Keratinocyte (primary cell): ENCODE measurements around the gene ATP11A.

GRCh38 chr13:112689650-112690299 lies at the start of gene ATP11A:
Gene ATP11A (plus strand): TSS chr13:112690038.
CAGE:
- cytosol, long polyA minus RNA: no peak
- cytosol, long polyA plus RNA: no peak
- long polyA plus RNA: no peak
- nucleus, long polyA minus RNA: start-site peak on the plus strand at chr13:112689976-112690234, 15 reads
- nucleus, long polyA plus RNA: no peak

DNA sequence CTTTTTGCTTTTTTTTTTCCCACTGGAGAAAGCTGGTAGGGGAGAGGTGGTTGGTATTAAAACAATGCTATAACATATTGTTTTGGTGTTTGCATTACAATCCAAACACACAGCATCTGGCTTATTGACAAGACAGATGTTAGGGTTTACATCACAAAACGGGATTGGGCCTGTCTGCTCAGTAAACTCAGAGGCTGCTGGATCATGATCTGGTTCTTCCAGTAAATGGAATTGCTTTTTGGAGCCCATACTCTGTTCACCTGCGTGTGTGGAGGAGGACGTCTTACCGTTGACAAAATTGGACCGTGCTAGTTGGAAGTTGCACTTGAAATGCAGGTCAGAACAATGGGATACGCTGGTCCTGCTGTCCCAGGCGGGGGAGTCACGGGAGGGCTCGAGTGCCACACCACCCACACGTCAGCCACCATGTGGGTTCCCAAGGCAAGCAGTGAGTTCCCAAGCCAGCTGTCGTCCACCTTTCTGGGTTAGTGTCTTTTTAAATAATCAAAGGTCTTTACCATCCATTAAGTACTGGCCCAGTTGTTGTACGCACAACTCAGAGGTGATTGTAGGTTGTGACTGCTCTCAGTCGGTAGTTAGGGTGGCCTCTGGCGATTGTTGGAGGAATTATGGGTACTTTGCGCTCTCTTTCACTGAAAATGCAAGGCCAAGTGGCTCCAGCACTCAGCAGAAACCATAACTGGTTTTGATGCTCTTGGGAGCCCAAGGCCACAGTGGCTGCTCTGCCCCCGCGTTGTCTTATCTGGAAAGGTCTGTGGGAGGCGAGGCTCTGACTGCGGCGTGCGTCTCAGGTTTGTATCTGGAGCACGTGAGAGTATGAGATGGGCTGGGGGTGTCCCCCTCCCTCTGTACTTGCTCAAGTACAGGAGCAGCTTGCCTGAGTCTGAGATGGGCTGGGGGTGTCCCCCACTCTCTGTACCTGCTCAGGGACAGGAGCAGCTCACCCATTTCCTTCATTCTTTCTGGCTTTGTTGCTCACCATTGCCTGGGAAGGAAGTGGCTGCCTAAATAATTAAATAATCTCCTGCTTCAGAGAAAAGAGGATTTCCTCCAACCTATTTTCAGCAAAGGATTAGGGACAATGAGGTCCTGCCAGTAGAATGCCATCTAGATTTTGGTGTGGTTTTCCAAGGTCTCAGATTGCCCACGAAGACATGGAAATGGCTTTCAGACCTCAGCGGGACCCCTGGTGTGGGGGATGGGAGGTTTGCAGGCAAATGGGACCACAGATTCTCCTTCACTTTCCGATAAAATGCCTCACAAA lies 14.3 kb downstream of the ATP11A start:
CAGE:
- cytosol, long polyA minus RNA: no peak
- cytosol, long polyA plus RNA: no peak
- long polyA plus RNA: no peak
- nucleus, long polyA minus RNA: no peak
- nucleus, long polyA plus RNA: no peak

DNA sequence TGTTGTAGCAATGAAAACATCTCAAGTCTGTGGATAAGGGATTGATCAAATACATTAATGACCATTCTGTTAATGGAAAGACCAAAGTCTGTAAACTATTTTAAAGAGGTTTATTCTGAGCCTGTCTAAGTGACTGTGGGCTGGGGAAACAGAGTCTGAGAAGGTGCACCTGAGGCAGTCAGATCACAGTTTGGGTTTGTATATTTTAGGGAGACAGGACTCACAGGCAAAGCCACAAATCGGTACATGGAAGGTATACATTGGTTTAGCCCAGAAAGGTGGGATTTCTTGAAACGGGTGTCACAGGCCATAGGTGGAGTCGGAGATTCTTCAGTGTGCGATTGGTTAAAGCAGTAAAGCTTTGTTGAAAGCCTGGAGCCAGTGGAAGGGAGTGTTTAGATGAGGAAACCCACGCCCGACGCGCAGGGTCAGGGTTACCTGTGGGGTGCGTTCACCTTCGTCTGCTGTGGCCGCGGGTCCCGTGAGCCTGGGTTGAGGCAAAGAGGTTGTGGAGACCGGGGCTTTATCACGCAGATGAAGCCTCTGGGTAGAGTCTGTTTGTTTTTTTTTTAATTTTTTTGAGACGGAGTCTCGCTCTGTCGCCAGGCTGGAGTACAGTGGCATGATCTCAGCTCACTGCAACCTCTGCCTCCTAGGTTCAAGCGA lies 30.3 kb downstream of the ATP11A start:
CAGE:
- cytosol, long polyA minus RNA: no peak
- cytosol, long polyA plus RNA: no peak
- long polyA plus RNA: no peak
- nucleus, long polyA minus RNA: no peak
- nucleus, long polyA plus RNA: no peak

DNA sequence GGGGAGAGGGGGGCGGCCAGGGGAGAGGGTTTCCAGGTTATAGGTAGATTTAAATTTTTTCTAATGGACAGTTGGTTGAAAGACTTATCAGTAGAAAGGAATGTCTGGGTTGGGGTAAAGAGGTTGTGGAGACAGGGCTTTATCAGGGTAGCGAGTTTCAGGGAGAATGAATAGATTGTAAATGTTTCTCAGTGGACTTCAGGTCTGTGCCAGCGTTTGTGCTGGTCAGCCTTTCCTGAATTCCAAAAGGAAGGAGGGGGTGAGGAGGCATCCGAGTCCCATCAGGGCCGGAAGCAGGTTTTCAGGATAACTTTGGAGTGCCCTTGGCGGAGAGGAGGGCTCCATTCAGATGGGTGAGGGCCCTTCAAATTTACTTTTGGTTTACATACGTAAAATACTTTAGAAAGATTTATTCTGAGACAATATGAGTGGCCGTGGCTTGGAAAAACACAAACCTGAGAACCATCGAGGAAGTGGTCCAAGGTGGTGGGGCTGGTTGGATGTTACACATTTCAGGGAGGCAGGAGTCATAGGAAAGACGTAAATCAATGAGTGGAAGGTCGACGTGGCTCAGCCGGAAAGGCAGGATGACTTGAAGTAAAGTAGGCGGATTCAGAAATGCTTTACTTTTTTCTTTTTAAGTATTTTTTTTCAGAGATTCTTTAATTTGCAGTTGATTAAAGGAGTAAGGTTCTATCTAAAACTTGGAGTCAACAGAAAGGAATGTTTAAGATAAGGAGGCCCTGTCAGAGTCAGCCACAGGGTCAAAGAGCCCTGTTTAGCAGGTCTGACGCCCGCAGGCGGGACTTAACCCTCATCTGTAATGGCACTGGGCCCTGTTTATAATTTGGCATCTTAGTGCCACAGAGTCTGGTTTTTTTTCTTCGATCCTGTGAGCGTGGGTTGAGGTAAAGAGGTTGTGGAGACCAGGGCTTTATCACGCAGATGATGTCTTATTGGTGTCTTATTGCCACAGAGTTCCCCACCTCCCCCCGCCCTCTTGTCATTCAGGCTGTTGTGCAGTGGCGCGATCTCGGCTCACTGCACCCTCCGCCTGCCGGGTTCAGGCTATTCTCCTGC lies 32.8 kb downstream of the ATP11A start:
CAGE:
- cytosol, long polyA minus RNA: no peak
- cytosol, long polyA plus RNA: no peak
- long polyA plus RNA: no peak
- nucleus, long polyA minus RNA: no peak
- nucleus, long polyA plus RNA: no peak

DNA sequence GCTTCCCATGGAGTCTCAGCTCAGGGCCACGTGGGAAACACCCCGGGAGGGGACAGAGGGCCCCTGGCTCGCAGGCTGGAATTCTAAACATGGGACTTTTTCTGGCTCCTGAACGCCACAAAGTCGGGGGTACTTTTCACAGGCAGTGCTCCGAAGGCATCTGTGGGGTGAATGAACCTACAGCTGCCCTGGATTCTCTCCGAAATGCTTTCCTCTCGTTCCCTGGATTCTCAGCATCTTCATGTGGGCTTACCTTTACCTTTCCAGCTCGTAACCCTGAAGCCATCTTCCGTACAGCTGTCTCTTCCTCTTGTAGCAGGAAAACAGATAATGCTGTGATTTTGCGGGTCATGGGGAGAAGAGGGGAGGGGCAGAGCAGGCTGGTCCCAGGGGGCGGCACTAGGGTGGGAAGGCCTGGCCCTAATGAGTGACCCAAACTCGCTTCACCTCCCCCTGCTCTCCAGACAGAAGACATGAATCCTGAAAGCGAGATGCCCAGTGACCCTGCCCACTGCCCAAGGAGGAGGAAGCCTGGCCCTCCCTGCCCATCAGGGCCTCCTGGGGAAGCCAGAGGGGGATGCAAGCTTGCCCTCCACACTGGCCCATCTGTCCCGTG lies 81.0 kb upstream of the MCF2L start:
CAGE:
- cytosol, long polyA minus RNA: no peak
- cytosol, long polyA plus RNA: no peak
- long polyA plus RNA: no peak
- nucleus, long polyA minus RNA: no peak
- nucleus, long polyA plus RNA: no peak

DNA sequence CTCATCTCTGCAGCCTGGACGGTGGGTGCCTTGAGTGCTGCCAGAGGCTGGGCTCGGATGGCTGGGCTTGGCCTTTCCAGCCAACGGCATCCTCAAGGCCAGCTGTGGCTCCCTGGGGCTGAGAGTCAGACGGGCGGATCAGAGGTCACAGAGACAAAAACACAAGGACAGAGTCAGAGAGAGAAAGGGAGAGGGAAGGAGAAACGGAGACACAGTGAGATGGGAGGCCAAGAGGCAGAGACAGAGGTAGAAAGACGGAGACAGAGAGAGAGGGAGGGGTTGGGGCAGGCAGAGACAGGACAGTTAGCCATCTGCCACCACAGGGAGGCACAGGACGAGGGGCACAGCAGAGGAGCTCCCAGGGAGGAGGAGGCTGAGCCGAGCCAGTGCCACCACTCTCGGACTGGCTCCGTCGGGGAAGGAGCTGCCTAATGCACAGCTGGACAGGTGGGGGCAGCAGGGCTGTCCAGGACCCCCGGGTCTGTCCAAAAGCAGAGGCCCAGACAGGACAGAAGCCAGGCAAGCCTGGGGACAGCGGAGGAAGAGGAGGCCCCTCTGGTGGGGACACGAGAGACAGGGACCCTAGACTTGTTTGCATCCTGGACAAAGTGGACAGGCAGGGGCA lies 512 bp downstream of the F10 start:
CAGE:
- cytosol, long polyA minus RNA: no peak
- cytosol, long polyA plus RNA: no peak
- long polyA plus RNA: no peak
- nucleus, long polyA minus RNA: no peak
- nucleus, long polyA plus RNA: no peak

GRCh38 chr13:113137587-113138407 lies 15.2 kb downstream of the F10 start:
CAGE:
- cytosol, long polyA minus RNA: no peak
- cytosol, long polyA plus RNA: no peak
- long polyA plus RNA: no peak
- nucleus, long polyA minus RNA: no peak
- nucleus, long polyA plus RNA: no peak

CAGE:
- cytosol, long polyA minus RNA: no peak
- cytosol, long polyA plus RNA: no peak
- long polyA plus RNA: no peak
- nucleus, long polyA minus RNA: no peak
- nucleus, long polyA plus RNA: no peak
Measured at GRCh38 chr13:113151701-113152201, 6.7 kb upstream of the PROZ start.

CAGE:
- cytosol, long polyA minus RNA: no peak
- cytosol, long polyA plus RNA: no peak
- long polyA plus RNA: no peak
- nucleus, long polyA minus RNA: no peak
- nucleus, long polyA plus RNA: no peak
Measured at GRCh38 chr13:113186907-113187693, 21.4 kb downstream of the PCID2 start.

DNA sequence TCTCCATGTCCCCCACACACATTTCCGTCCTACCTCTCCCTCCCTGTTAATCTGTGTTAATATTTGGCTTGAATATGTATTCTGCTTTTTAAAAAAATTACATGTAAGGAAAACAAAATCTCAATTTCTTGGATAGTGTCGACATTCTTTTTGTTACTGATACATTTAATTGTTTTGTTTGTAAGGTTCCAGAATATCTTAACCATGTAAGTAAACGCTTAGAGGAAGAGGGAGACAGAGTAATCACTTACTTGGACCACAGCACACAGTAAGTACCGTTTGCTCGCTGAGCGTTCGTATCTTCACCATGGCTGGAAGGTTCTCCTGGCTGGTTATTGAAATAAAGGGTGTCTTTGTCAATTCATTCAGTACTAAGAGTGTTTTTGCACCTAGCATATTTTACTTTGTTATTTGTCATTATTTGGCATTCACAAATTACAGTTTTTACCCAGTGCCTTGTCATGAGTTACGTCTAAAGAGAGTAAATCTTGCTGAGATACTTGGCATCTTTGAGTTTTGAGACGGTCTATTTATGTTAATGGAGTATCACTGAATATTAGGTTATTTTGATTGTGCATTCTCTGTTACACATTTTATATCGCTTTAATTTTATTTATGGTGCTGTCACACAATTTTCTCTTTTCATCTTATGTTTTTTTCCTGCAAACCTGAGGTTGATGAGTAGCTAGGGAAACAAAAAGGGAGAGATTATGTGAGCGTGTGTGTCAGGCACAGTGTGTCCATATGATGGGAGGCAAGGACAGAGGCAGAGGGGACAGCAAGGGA lies 25.7 kb downstream of the CUL4A start:
CAGE:
- cytosol, long polyA minus RNA: no peak
- cytosol, long polyA plus RNA: no peak
- long polyA plus RNA: no peak
- nucleus, long polyA minus RNA: start-site peak on the plus strand centred at position 486 of the sequence, 95 bp wide, 15 reads; start-site peak on the plus strand centred at position 610 of the sequence, 45 bp wide, 5 reads
- nucleus, long polyA plus RNA: no peak

DNA sequence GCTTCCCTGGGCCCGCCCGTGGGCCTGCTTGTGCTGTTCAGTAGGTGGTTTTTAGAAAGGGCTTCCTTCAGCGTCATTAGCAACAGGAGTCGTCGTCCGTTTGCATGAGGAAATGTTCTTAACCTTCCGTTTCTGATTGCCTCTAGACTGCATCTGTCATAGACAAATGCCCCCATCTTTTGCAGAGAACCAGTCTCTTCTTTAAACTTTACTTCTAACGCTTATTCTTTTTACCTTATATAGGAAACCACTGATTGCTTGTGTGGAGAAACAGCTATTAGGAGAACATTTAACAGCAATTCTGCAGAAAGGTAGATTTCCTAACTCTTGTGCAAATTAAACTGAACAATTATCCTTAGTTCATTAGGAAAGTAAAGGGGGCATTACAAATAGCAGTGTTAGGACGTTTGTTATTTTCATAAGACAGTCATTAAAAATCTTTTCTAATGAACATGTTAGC lies 27.2 kb downstream of the CUL4A start:
CAGE:
- cytosol, long polyA minus RNA: no peak
- cytosol, long polyA plus RNA: no peak
- long polyA plus RNA: no peak
- nucleus, long polyA minus RNA: no peak
- nucleus, long polyA plus RNA: no peak

CAGE:
- cytosol, long polyA minus RNA: no peak
- cytosol, long polyA plus RNA: no peak
- long polyA plus RNA: no peak
- nucleus, long polyA minus RNA: start-site peak on the minus strand at chr13:113319486-113319532, 11 reads
- nucleus, long polyA plus RNA: no peak
Measured at GRCh38 chr13:113319165-113319981, 22.3 kb downstream of the LAMP1 start.

DNA sequence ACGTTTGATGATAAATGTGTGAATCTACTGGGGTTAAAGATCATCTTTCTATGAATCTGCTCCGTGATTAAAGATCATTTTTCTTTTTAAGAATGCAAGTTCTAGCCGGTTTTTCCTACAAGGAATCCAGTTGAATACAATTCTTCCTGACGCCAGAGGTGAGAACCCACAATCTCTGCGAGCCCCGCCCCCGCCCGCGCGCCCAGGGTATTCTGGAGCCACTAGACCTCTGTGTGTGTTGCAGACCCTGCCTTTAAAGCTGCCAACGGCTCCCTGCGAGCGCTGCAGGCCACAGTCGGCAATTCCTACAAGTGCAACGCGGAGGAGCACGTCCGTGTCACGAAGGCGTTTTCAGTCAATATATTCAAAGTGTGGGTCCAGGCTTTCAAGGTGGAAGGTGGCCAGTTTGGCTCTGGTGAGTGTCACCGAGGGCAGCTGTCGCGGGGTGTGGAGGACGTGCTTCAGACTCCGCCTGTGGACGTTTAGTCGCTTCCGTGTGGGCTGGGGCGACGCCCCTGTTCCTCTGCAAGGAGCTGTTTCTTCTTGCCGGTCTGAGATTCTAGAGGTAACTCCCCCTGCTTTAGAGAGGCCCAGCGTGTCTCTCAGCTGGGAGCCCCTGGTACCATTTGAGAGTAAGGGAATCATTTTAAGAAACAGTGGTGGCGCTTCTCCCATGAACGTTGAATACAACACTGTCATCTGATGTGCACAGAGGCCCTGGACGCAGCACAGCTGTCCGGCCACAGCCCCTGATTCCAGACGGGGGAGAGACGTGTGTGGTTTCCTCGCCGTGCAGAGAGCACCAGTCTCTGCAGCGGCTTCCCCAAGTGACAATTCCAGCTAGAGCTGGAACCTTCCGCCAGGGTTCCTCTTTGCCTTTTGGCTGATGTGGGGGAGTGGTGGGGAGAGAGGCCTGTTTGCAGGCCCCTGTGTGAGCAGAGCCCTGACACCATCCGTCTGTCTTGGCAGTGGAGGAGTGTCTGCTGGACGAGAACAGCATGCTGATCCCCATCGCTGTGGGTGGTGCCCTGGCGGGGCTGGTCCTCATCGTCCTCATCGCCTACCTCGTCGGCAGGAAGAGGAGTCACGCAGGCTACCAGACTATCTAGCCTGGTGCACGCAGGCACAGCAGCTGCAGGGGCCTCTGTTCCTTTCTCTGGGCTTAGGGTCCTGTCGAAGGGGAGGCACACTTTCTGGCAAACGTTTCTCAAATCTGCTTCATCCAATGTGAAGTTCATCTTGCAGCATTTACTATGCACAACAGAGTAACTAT lies 24.7 kb downstream of the LAMP1 start:
CAGE:
- cytosol, long polyA minus RNA: no peak
- cytosol, long polyA plus RNA: no peak
- long polyA plus RNA: no peak
- nucleus, long polyA minus RNA: no peak
- nucleus, long polyA plus RNA: no peak

DNA sequence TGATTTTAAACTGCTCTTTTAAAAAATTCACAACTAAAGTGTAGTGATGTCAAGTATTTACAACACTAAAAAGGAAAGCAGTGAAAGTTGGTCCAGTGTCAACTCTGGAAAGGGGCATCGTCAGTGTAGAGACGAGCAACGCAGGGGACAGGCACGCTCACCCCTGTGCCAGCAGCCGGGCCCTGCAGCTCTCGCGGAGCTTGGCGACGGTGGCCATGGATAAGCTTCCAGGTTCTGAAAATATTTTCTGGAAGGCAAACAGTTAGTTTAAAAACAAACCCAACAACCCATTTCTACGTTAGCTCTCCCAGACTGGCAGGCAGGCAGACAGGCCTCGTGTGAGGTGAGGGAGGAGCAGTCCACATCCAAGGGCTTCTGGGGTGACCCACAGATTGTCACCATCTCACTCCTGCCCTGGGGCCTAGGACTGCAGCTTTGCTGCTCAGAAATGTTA lies 27.3 kb downstream of the LAMP1 start:
CAGE:
- cytosol, long polyA minus RNA: no peak
- cytosol, long polyA plus RNA: no peak
- long polyA plus RNA: no peak
- nucleus, long polyA minus RNA: no peak
- nucleus, long polyA plus RNA: no peak

CAGE:
- cytosol, long polyA minus RNA: no peak
- cytosol, long polyA plus RNA: no peak
- long polyA plus RNA: no peak
- nucleus, long polyA minus RNA: no peak
- nucleus, long polyA plus RNA: no peak
Measured at GRCh38 chr13:113364896-113365487, 1.1 kb upstream of the GRTP1 start.

CAGE:
- cytosol, long polyA minus RNA: no peak
- cytosol, long polyA plus RNA: no peak
- long polyA plus RNA: no peak
- nucleus, long polyA minus RNA: no peak
- nucleus, long polyA plus RNA: no peak
Measured at GRCh38 chr13:113396331-113396801, 32.4 kb upstream of the GRTP1 start.

GRCh38 chr13:113445844-113446204 lies 7.5 kb downstream of the ADPRHL1 start:
CAGE:
- cytosol, long polyA minus RNA: no peak
- cytosol, long polyA plus RNA: no peak
- long polyA plus RNA: no peak
- nucleus, long polyA minus RNA: no peak
- nucleus, long polyA plus RNA: no peak

DNA sequence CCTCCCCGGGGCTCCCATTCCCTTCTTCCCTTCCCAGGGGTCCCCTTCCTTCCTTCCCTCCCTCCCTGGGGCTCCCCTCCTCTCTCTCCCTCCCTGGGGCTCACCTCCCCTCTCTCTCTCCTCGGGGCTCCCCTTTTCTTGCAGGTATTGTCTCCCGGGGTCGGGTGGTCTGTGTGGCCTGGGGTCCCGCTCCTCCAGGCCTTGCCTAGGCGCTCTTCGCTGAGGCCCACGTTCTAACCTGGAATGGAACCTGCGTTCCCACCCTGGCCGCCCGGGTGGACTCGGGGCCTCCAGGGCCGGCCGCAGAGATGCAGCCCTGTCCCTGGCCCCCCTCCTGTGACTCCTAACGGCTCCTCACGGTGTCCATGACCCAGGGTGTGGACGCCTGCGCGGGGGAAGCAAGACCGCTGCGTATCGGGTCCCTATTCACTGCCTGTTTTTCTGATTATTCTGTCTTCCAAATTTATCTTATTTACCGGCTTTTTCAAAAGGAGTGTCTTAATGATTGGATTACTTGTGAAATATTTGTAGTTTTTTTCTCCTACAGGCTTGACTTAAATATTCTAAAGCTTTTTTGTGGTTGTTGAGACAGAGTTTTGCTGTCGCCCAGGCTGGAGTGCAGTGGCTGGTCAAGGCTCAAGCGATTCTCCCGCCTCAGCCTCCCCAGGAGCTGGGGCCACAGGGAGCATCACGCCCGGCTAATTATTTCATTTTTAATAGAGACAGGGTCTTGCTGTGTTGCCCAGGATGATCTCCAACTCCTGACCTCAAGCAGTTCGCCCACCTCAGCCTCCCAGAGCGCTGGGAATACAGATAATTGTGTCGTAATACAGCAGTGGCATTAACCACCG lies 845 bp downstream of the TMCO3 start:
CAGE:
- cytosol, long polyA minus RNA: no peak
- cytosol, long polyA plus RNA: no peak
- long polyA plus RNA: no peak
- nucleus, long polyA minus RNA: no peak
- nucleus, long polyA plus RNA: no peak

CAGE:
- cytosol, long polyA minus RNA: no peak
- cytosol, long polyA plus RNA: no peak
- long polyA plus RNA: no peak
- nucleus, long polyA minus RNA: no peak
- nucleus, long polyA plus RNA: no peak
Measured at GRCh38 chr13:113493236-113493987, 2.6 kb downstream of the TMCO3 start.

DNA sequence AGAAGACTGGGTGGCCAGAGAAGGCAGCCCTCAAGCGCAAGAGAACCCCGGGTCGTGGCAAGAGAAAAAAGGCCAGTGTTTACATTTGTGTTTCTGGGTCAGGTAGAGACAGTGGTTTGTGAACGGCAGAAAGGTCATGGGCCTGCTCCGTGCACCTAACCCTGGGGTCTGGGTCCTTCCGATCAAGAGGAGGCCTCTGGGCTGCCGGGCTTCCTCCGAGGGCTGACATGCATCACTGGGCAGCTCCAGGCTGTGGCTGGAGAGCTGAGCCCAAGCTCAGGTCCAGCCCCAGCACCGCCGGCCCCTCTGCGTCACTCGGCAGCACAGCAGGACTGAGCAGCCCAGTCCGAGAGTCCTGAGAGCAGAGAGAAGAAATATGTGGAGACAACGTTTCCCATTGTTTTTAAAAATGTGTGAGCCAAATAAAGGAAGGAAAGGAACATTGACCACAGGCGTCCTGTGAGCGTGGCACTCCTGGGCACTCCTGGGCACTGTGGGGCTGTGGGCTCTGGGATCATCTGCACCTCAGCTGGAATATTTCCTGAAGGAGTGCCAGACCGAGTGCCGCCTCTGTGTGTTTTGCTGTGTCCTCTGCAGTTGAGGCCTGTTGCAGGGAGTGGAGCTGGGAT lies 38.0 kb upstream of the TFDP1 start:
CAGE:
- cytosol, long polyA minus RNA: no peak
- cytosol, long polyA plus RNA: no peak
- long polyA plus RNA: no peak
- nucleus, long polyA minus RNA: no peak
- nucleus, long polyA plus RNA: no peak